BE2C (cell line): Measurements from ENCODE around the gene TTC30B.

GRCh38 chr2:175953149-175953772 lies 48.8 kb downstream of the LNPK start:
- RRBS, result no CpG with 5 or more reads among the region's 3 CpGs

- RRBS, result no CpG with 5 or more reads among the region's 1 CpG
These were observed 10.0 kb downstream of the LNPK start for GRCh38 chr2:175991978-175992509.

GRCh38 chr2:176001162-176002136 lies 618 bp downstream of the LNPK start:
- RRBS, result no CpG with 5 or more reads among the region's 35 CpGs

GRCh38 chr2:176120704-176121167 lies 1.8 kb upstream of the HOXD9 start:
- RRBS, result no CpG with 5 or more reads among the region's 6 CpGs

DNA sequence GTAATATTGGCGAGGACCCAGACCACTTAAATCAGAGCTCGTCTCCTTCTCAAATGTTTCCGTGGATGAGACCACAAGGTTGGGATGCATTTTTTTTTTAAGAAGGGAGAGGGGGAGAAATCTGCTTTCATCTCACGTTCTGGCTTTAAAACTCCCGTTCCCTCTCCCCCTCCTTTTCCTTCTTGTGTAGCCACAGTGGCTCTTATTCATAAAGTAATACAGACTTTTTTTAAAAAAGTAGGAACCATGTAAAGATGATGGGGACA lies 1.3 kb downstream of the HOXD8 start:
- RRBS, result no CpG with 5 or more reads among the region's 5 CpGs

- RRBS, result no CpG with 5 or more reads among the region's 11 CpGs
These were observed 2.6 kb upstream of the HOXD4 start for GRCh38 chr2:176148688-176149260.

- RRBS, result 91% methylated on average over 2 of the region's 19 CpGs
These were observed 5.0 kb downstream of the HOXD3 start for GRCh38 chr2:176161944-176162678.

- RRBS, result no CpG with 5 or more reads among the region's 3 CpGs
These were observed 12.8 kb upstream of the HOXD1 start for GRCh38 chr2:176175666-176176120.

- RRBS, result no CpG with 5 or more reads among the region's 3 CpGs
These were observed 159.7 kb downstream of the MTX2 start for GRCh38 chr2:176428864-176429334.

DNA sequence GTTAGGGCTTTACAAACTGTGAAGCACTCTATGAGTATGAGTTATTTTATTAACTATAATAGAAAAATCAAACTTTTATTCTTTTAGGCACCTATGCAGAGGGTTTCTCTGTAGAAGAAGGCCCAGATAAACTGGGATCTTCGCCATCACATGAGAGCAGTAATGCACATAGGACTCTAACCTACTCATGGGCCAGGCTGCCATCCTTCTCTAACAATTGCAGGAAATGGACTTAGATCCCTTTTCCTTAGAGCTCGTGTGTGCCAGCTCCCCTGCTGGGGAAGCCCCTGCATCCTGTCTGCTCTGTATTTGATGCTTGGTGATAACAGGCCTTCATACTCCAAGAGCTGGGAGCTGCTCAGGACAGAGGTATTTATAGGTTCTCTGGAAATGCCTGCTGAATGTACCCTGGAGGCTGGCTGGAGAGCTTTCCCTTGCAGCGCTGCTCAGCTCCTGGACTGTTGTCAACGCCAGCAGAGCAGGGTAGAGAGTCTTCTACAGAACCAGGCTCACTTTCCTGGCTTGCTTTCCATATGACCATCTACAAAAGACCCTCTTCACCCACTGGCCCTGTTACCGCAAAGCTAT lies 249.6 kb downstream of the MTX2 start:
- RRBS, result no CpG with 5 or more reads among the region's 5 CpGs

- RRBS, result no CpG with 5 or more reads among the region's 3 CpGs
These were observed 293.3 kb downstream of the MTX2 start for GRCh38 chr2:176562478-176563038.

- RRBS, result no CpG with 5 or more reads among the region's 4 CpGs
These were observed 383.0 kb downstream of the MTX2 start for GRCh38 chr2:176652298-176652656.

DNA sequence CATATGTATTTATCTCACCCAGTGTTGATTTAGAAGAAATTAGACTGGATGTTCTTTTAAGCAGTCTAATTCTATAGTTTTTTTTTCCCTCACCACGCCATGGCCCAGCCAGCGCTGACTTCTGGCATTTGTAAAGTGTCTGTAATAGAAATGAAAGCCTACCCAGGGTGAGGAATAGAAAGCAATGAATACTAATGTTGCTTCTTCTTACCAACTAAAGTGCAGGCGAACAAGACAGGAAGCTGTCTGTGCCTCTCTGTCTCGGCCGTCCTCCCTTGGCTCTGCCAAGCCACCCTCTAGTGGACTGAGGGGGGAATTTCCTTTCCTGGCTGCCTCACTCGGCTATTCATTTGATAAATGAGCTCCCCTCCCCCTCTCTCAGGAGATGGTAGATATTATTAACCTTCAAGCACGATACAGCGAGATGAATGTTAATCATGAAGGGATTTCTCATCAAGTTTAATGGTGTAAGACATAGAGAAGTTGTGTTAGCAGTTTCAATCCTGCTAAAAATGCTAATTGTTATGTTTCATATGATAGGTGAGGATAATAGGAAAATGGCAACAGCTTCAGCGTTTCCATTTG lies 384.6 kb downstream of the MTX2 start:
- RRBS, result no CpG with 5 or more reads among the region's 9 CpGs

- RRBS, result no CpG with 5 or more reads among the region's 10 CpGs
These were observed 42.3 kb upstream of the HNRNPA3 start for GRCh38 chr2:177170086-177170950.

DNA sequence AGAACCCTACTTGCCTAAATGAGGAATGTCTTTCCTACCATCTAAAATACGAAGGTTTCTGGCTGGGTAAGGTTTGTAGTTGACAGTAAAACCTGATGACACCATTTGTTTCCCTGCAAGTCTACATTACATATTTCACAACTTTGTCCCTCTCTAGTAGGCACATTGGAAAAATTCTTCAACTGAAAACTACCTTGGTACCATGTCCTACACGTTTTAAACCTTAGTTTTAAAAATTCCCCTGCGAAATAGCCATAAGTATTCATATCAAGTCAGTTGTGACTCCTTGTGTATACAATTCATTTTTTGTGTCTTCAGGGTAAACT lies 9.4 kb downstream of the HNRNPA3 start:
- RRBS, result no CpG with 5 or more reads among the region's 3 CpGs

- RRBS, result no CpG with 5 or more reads among the region's 8 CpGs
These were observed 16.1 kb downstream of the HNRNPA3 start for GRCh38 chr2:177228511-177229301.

DNA sequence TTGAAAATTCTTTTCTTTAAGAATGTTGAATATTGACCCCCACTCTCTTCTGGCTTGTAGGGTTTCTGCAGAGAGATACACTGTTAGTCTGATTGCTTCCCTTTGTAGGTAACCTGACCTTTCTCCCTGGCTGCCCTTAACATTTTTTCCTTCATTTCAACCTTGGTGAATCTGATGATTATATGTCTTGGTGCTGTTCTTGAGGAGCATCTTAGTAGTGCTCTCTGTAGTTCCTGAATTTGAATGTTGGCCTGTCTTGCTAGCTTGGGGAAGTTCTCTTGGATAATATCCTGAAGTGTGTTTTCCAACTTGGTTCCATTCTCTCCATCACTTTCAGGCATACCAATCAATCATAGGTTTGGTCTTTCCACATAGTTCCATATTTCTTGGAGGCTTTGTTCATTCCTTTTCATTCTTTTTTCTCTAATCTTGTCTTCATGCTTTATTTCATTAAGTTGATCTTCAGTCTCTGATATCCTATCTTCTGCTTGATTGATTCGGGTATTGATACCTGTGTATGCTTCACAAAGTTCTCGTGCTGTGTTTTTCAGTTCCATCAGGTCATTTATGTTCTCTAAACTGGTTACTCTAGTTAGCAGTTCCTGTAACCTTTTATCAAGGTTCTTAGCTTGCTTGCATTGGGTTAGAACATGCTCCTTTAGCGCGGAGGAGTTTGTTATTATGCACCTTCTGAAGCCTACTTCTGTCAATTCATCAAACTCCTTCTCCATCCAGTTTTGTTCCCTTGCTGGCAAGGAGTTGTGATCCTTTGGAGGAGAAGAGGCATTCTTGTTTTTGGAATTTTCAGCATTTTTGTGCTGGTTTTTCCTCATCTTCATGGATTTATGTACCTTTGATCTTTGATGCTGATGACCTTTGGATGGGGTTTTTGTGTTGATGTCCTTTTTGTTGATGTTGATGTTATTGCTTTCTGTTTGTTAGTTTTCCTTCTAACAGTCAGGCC lies 19.8 kb upstream of the AGPS start:
- RRBS, result no CpG with 5 or more reads among the region's 4 CpGs

DNA sequence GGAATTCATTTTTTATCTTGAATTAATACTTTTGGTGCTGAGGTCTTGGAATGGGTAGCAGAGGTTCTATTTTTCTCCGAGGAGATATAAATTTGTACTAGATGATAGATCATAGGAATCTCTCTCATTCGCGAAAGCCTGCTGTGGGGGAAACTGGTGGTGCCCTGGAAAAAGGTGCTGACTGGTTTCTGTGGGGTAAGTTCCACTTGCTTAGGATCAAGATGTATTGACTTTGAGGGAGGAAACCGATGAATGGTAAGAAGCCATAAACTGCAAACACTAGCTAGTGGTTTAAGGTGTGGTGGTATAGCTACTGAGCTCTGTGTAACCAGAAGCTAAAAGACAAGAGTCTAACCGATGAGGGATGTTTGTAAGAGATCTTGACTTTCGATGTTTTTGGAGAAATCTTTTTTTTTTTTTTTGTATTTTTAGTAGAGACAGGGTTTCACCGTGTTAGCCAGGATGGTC lies 803 bp downstream of the AGPS start:
- RRBS, result no CpG with 5 or more reads among the region's 7 CpGs

- RRBS, result under 1% methylated on average over 23 of the region's 77 CpGs
These were observed at the start of gene TTC30B for GRCh38 chr2:177552205-177553288. Gene TTC30B (minus strand): TSS chr2:177552796.

DNA sequence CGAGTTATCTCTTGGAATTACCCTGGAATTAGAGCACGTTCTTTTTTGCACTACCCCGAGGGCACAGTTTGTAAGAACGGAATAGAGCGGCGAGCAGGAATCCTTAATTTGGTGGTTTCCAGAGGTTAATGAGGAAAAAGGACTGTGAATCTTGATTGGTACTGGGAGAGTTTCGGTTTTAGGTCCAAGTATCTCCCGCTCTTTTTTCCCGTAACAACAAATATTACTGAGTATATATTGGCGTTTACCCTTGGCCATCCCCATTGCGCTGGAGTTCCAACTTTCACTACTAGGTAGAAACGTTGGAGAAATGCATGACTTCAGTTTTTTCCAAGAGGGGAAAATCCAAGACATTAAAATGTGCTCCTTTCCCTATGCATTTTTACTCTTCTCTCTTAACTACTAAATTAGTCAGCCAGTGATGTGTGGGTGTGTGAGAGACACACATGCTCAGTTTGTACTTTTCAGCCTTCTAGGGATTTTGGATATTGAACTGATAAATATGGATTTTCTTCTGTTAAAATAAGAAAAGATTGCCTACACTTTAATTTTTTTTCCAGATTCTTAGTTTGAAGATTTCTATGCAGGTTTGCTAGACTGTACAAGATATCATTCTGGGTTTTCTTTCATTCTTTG lies 811 bp upstream of the TTC30B start:
- RRBS, result no CpG with 5 or more reads among the region's 12 CpGs